HT-29 (cell line): ENCODE measurements around the gene TARS3.

- RAMPAGE, long total RNA: no peak
These were observed 126.1 kb downstream of the LRRK1 start for GRCh38 chr15:101045251-101045591.

GRCh38 chr15:101068688-101069706, 149.8 kb downstream of the LRRK1 start:
- RAMPAGE, long total RNA: no peak

GRCh38 chr15:101281224-101282199, 4.2 kb upstream of the SELENOS start:
- RAMPAGE, long total RNA: no peak

DNA sequence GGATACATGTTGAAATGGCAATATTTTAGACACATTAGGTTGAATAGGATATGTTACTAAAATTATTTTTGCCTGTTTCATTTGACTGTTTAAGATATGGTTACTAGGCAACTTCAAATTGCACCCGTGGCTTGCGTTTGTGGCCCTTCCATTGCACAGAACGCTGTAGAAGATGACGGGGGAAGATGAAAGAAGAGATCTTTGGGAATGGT, 18.7 kb upstream of the SNRPA1 start:
- RAMPAGE, long total RNA: no peak

GRCh38 chr15:101448172-101448876, 41.2 kb downstream of the PCSK6 start:
- RAMPAGE, long total RNA: no peak

DNA sequence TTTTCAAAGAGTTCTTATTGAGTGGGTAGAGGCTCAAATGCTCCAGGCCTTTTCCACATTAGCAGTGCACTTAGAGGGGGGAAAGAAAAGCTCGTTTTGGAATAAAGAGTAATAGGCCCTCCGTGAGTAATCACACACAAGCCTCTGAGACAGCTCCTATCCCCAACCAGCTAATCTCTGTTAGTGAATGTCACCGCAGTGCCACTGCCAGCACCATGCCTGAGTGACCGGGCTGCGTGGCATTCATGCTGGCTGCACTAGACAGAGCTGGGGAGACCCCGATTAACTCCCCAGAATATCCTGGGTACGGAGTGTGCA, 2.5 kb downstream of the PCSK6 start:
- RAMPAGE, long total RNA: no peak

- RAMPAGE, long total RNA: no peak
These were observed 1.9 kb downstream of the PCSK6 start for GRCh38 chr15:101487394-101488317.

DNA sequence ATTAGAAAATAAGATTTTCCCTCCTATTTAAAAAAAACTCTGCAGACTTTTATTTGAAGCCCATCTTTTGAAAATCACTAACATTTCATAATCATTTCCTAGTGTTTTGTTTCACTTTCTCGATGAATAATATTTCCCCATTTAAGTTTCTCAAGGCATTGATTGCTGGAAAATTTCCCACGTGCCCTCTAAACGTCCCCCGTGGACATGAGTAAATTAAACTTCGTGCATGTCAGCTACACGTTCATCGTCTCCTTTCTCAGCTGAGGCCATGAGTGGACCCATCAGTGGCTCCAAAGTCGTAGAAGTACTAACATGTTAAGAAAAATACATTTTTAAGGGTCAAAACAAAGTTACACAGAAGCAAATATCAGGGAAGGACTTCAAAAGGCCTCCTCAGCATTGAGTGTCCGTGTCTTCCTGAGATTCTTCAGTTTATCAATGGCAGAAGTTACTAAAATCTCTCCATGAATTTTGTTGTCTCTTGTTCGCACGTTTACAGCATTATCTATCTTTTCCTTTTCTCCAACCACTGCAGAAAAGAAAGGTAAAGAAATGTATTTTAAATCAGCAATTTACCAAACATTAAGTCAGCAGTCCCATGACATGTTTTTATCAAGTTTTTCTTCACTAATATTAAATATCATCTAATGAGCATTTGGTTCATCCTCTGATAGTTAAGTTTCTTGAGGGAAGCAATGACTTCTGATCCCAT, 2.2 kb upstream of the TM2D3 start:
- RAMPAGE, long total RNA: no peak

- RAMPAGE, long total RNA: no peak
These were observed 9.9 kb upstream of the TM2D3 start for GRCh38 chr15:101661988-101662653.

GRCh38 chr15:101723754-101724953, at the start of gene TARS3:
TSS of gene TARS3 (minus strand) at chr15:101724473.
- RAMPAGE, long total RNA: no peak